Fallopian tube (tissue), 1 donor: ENCODE data around the gene ARMC2.

DNA sequence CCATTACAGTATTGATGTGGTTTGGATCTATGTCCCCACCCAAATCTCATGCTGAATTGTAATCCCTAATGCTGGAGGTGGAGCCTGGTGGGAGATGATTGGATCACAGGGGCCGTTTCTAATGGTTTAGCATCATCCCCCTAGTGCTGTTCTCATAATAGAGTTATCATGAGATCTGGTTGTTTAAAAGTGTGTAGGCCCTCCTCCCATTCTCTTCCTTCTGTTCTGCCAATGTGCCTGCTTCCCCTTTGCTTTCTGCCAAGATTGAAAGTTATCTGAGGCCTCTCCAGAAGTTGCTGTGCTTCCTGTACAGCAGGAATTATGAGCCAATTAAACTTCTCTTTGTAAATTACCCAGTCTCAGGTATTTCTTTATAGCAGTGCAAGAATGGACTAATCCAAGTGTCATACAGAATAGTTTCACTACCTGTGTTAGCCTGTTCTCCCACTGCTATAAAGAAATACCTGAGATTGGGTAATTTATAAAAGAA is 100.1 kb downstream of the CD24 start:
- PRO-cap: no peak

DNA sequence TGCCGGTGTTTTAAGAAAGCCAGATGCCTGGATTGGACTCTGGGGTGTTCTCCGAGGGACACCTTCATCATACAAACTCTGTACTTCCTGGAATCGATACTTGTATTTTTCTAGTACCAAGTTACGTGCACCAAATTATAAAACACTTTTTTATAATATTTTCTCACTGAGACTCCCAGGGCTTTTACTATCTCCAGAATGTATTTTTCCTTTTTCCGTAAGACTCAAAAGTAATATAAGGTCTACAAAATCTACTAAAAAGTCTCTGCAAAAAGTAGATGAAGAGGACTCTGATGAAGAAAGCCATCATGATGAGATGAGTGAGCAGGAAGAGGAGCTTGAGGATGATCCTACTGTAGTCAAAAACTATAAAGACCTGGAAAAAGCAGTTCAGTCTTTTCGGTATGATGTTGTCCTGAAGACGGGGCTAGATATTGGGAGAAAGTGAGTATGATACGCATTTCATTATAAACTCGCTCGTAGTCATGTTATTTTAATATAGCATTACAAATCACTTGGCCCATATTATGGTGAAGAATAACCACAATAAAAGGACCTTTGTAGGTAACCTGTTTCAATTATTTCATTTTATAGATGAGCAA is 11.9 kb downstream of the MTRES1 start:
- PRO-cap: no peak

GRCh38 chr6:107116136-107116300 is 703 bp upstream of the BEND3 start:
- PRO-cap: no peak

DNA sequence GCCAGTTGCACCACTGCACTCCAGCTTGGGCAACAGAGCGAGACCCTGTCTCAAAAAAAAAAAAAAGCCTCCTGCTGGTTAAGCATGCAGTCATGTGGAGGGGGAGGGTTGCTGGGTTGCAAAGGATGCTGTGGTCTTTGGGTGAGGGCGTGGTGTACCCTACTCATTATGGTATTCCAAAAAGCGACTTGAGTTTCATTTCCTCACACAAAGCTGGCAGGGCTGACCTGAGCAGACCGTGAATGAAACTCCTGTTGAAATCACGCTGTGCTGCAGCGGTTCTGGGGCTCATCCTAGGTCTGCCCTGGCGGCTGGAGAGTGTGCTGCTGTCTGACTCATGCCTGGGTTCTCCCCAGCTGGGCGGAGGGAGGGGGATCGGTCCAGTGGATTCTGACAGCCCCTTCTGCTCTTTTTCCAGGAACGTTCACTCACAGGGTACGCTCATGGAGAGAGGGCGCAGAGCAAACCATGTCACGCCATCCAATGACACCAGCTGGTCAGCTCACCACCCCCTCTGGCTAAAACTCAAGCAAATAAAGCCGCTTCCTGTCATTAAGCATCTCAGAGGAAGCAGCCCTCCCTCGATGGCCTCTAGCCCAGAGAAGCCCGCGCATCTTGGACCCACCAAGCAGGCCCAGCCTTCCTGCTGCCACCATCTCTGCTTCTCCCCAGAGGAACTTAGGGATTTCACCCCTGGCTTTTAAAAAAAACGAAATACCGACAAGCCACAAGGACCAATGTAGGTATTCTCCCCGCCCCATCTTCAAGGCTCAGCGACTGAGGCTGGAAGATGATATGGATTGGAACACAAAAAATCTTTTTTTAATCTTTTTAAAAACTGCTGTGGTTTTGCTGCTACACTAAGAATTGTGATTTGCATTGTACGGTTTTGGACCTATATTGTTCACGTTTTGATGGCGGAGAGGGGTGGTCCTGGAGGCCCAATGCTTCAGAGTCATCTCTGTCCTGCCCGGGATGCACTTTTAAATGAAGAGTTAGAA is 166.0 kb downstream of the SCML4 start:
- PRO-cap: no peak

GRCh38 chr6:107658932-107659625 is 165.0 kb downstream of the SCML4 start:
- PRO-cap: no peak

GRCh38 chr6:107888146-107888885 is 64.2 kb upstream of the SCML4 start:
- PRO-cap: no peak

DNA sequence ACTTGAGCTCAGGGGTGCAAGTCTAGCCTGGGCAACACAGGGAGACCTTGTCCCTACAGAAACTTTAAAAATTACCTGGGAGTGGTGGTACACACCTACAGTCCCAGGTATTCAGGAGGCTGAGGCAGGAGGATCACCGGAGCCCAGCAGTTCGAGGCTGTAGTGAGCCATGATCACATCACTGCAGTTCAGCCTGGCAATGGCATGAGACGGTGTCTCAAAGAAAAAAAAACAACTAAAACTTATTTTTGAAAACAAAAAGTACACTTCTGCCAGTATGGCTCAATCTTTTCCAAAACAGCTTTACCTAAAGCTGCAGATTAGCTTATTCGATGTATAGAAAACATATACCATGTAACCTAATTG is 19.0 kb downstream of the SEC63 start:
- PRO-cap: no peak

- PRO-cap: no peak
Observed at GRCh38 chr6:108134697-108135037, 31.2 kb upstream of the NR2E1 start.

GRCh38 chr6:108582097-108582733 is 21.5 kb downstream of the FOXO3 start:
- PRO-cap: no peak

DNA sequence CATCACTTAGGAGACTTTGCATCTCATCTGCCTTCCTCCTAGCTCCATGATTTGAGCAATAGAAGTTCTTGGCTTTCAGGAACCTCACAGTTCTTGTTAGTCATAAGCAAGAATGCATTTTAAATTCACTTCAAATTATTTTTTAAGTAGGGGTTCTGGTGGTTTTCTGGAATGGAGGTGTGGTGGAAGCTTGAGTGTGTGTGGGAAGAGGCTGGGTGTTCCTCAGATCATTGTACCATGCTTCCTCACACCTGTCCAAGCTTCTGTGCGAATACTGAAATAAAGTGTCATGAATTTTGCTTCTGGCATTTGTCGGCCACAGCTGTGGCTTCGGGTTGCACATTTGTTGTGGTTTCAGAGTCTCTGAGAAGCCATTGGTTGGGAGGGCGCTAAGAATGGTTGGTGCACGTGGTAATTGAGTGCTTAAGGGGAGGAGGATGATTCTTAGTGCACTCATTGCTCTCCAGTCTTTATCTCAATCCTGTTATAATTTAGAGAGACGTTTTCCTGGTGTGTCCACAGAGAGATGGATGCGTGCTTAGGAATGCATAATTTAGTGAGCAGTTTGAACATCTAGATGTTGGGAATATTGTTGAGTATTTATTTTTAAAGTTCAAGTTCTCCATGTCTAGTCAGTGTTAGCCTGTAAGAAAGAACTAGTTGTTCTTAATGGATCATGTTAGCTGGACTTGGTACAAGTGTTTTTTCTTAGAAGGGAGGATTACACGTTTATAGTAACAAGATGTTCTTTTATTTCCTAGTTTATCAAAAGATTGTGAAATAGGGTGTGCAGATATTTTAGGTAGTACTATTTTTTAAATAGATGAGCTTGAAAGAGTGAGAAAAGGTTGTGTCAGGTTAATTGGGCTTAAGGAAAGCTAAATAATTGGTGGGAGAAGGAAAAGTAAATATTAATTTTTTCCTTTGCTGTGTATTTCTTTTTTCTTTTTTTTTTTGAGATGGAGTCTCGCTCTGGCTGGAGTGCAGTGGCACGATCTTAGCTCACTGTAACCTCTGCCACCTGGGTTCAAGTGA is 32.0 kb downstream of the FOXO3 start:
- PRO-cap: no peak

DNA sequence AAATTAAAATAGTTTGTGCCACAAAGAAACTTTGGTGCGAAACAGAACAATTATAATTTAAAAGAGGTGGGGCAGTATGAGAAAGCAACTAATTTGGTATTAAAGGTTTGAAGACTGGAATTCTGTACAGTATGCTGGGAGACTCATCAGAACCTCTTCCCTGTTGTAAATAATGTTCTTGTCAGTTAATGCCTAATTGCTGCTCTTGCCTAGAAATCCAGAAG is 45.2 kb downstream of the FOXO3 start:
- PRO-cap: no peak

GRCh38 chr6:108651505-108652410 is 91.0 kb downstream of the FOXO3 start:
- PRO-cap: no peak

DNA sequence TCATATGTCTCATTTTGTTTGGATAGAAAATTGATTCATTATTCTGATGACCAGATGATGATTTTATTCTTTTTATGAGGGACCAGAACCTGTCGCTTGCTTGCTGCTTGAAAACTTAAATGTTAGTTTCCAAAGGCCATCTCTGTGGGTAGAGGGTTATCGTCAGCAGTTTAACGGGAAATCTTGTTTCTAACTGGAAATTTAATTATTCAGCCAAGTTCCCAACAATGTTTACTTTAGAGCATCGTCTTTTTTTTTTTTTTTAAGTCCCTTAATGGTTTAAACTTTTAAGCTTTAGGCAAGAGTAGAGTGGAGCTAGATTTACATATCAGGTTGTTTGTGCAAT is 93.7 kb downstream of the FOXO3 start:
- PRO-cap: no peak

- PRO-cap: bidirectional peak, plus-strand start at chr6:108838591, minus-strand start at chr6:108838434
Observed at GRCh38 chr6:108838077-108838726, 10.0 kb upstream of the ARMC2 start.

DNA sequence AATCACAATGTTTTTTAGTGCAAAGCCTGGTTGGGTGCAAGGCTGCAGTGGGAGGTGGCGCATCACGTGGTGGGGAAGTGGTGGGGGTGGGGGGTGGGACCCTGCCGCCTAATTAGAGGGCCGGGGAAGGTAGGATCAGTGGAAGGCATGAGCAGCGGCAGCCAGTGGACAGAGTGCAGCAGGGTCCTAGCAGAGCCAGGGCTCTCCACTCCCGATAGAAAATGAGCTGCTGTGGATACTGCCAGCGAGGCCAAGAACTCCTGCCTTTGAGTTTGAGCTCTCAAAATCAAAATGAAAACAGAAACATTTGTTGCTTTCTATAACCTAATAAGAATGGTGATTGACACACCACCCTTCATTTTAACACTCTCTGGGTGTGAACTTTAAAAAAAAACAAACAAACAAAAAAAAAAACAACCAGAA is 8.9 kb upstream of the ARMC2 start:
- PRO-cap: no peak

DNA sequence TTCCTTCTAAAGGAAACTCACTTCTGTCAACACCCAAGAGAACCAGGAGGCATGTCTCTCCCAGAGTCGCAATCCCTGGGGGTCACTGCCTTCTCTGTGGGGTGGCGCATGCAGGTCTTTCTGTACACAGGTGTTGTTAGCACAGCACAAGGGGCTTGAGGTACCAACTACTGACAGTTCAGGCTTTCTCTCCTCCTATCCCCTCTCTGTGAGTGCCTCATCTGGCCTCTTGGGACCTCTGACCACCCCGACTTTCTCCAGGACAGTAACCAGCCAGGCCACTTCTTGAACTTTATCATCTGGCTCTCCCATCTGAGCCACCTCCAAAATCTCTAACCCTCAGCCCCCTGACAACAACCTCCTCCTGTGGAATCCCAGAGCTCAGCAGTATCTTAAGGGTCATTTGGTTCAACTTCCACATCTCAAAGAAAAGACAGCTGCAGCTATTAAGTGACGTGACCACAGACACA is 7.1 kb upstream of the ARMC2 start:
- PRO-cap: no peak

DNA sequence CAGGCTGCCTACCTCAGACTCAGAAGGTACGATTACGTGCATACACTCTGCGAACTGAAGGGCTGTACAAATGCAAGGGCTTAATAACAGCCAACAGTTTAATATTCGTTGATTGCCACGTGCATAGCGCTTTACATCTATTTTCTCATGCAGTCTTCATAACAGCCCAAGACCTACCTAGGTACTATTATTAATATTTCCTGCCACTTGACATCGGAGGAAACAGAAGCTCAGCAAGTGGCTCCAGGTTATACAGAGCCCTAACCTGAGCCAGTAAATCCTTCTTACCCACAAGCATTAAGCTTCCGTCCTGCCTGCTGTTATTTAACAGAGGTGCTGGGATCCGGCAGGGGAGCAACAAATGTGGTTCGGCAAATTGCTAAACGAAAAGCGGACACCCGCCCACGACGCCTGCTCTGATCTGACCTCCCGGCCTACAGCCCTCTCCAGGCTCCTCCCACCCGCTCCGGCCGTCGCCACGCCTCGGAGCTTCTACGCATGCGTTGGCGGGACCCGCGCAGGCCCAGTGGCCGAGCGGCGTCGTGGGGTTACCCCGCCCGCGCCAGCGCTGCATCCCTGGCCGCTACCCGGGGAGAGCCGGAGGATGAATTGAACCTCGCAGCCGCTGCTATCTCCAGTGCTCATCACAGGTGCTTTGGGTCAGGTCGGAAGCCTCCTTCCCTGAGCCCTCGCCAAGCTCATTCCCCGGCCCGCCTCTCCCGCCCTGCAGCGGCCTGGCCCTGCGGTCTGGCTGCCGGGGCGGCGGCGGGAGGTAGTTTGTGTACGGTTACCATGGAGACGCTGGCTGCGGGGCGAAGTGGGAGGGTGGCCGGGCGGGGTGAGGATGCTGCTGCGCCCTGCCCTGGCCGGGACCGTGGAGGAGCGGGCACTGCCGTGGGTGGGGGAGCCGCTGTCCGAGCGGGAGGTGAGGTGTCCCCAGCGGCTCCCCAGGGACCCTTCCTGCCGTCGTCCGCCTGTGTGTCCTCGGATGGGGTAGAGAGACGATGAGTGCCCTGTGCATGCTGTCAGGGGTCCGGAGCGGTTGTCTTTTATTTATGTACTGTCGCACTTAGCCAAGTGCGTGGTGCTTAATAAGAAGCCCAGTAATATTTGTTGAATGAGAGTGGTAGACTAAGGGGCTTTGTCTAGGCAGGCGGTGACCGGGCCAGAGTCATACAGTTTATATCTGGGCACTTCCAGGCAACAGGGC is at the start of gene ARMC2:
TSS of gene ARMC2 (plus strand) at position 526 of the 1,210 bp plus-strand sequence.
- PRO-cap: bidirectional peak, plus-strand start at position 526 of the sequence, minus-strand start at position 438 of the sequence; bidirectional peak, plus-strand start at position 889 of the sequence, minus-strand start at position 749 of the sequence

DNA sequence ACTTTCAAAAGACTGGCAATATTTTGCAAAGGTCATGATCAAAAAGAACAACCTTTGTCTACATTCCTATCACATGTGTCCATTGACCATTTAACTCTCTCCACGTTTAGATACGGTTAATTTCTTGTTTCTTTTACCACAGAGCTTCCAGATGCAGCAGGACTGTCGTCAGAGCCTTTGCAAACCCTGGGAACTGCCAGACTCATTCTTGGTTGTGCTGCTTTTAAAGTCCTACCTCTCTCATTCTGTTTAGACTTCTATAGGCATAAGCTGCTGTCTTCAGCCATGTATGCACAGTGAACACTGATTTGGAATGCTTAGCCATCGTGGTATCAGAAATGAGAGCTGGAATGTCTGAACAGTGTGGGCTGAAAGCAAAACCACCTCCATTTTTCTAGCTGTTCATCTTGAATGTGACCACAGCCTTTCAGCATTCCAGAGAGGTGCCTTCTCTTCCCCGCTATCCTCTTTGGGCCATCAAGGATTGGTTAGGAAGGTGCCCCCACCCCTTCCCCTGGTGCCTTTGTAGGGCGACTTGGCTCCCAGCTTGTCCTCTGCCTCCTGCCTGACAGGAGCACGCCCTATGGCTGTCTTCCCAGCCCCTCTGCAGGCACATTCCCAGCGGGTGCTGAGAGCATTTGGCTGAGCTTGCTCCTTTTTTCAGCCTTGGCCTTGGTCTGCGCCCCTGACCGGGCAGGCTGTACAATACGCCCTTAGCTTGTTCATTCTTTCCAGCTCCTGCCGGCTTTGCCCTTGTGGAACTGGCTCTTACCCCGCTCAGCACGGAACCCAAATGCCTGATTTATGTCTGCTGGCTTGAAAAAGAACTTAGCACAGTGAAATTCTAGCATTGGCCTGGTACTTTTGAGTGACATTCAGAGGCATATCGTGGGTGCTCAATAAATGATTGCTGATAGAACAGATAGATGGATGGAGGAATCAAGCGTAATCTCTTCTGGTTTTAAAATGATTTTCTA is 97.4 kb downstream of the ARMC2 start:
- PRO-cap: bidirectional peak, plus-strand start at position 756 of the sequence, minus-strand start at position 681 of the sequence

DNA sequence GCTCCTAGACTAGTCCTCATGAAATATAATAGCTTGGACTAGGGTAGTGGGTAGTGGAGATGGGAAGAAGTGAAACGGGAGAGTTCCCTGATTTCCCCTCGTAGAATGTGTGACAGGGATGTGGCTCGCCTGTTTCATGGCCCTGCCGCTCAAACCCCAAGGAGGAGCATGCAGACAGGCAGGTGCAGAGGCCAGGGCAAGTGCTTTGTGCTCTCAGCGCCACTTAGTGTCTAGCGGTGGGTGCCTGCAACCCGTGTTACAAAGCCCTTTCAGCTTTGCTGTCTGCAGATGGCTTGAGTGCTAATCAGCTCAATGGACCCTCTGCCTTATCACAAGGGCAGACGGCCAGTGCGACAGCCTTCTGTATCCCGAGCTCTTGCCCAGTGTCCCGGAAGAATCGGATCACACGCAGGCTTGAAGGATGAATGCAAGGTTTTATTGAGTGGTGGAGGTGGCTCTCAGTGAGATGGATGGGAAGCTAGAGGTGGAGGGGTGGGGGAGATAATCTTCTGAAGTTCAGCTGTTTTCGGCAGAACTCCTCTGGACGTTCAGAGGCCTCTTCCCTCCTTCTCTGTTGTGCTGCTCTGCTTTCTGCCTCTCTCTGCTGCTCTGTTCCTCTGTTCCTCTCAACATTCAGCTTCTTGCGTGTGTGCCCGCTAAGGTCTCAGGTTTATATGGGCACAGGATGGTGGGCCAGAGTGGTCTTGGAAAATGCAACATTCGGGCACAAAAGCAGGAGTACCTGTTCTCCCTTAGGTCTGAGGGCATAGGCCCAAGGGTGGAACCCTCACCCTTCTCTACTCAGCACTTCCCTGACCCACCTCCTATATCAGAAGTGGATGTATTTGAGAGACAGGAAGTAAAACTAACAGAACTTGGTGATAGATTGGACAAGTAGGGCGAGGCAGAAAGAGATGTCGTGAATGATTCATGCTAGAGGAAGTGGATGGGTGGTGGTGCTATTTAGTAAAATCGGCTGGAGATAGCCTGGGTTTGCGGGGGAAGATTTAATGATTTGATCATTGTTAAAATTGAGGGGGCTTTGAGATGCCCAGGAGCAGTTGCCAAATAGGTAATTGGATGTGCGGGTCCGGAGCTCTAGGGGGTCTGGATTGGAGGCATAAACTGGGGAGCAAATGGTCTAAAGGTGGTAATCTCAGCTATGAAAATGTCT is 141.4 kb downstream of the CEP57L1 start:
- PRO-cap: no peak

DNA sequence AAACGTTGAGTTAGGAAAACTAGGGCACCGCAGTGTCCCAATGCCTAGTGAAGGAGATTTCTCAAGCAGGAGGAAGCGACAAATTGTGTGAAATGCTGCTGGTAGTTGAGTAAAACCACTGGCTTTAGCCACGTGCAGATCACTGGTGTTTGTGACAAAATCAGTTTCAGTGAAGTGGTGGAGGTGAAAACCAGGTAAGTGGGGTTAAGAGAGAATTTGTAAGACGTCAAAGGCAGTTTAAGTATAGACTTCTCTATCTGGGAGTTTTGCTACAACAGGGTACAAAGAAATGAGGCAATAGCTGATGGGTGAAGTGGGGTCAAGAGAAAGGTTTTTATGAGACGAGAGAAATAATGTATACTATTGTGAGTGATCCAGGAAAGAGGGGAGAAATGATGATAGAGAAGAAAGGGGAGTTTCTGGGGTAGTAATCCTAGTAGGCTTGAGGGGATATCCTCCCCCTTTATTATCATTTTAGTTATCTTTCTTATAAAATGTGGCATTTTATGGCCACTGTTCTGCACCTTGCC is 56.6 kb downstream of the CD164 start:
- PRO-cap: no peak